CMK (cell line): ENCODE measurements around a stretch of chr11.

- RRBS = no CpG with 5 or more reads among the region's 8 CpGs
Observed at GRCh38 chr11:126410525-126411239, 55.2 kb downstream of the ST3GAL4 start.

DNA sequence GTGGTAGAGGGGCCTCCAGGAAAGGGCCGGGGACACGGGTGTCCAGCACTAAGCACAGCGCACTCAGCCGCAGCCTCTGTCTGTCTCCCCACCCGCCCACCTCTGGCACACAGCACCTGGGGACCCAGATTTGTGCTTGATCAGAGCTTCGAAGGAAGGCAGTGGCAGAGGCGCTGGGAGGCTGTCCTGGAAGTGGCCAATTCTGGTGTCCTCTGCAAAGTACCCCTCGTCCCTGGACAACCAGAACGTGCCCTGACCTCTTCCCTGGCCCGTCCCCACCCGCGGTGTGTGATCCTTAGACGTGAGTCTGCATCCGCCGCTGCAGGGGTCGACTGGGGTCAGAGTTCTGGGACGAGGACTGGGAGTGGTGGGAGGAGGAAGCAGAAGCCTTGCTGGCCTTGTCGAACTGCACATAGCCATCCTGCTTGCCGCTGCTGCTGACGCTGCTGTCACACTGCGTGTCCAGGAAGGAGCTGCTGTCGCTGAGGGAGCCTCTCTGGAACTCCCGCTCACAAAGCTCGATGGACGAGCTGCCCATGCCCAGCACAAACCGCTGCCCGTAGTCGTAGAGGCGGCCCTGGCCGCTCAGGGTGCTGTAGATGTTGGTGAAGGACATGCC, 68.9 kb downstream of the ST3GAL4 start:
- RRBS = no CpG with 5 or more reads among the region's 30 CpGs

DNA sequence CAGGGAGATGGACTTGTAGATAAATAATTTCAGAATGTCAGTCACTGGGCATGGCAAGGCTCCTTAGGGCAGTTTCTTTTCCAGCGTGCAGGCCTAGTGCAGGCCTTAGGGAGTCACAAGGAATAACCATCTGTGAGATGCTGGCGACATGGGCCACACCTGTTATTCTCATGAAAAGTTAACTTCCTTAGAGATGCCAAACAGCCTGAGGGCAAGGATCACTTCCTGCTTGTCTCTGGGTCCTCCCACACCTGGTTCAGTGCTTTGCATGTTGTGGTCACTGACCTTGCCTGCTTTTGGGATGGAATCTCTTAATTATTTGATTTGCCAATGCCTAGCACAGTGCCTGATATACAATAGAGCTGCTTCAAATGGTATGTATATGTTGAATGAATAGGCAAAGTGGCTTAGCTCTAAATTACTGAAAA, 70.7 kb downstream of the ST3GAL4 start:
- RRBS = no CpG with 5 or more reads among the region's 2 CpGs

- RRBS = no CpG with 5 or more reads among the region's 2 CpGs
Observed at GRCh38 chr11:127107037-127107337, 106.4 kb upstream of the KIRREL3 start.

- RRBS = no CpG with 5 or more reads among the region's 18 CpGs
Observed at GRCh38 chr11:127362828-127363395, 362.3 kb upstream of the KIRREL3 start.

DNA sequence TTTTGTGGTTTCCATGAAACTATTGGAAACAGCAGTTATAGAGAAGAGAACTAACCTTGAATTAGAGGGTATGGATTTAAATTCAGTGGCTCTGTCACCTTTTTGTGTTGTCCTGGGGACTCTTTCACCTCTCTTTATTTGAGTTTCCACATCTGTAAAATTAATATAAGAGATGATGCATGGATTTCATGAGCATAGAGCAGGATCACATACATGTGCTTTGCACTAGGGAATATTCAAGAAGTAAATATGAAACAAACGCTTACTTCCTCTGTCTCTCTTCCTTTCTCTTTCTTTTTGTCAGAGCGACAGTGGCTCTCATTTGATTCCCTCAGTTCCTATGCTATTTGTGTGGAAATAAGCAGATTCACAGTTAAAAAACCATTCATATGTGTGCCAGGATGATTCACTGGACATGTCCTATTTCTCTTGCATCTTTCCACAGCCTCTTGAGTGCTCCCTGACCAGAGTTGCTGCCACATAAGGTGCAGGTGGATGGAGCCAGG, 533.1 kb downstream of the ETS1 start:
- RRBS = no CpG with 5 or more reads among the region's 2 CpGs

GRCh38 chr11:128095265-128096073, 491.9 kb downstream of the ETS1 start:
- RRBS = no CpG with 5 or more reads among the region's 4 CpGs

DNA sequence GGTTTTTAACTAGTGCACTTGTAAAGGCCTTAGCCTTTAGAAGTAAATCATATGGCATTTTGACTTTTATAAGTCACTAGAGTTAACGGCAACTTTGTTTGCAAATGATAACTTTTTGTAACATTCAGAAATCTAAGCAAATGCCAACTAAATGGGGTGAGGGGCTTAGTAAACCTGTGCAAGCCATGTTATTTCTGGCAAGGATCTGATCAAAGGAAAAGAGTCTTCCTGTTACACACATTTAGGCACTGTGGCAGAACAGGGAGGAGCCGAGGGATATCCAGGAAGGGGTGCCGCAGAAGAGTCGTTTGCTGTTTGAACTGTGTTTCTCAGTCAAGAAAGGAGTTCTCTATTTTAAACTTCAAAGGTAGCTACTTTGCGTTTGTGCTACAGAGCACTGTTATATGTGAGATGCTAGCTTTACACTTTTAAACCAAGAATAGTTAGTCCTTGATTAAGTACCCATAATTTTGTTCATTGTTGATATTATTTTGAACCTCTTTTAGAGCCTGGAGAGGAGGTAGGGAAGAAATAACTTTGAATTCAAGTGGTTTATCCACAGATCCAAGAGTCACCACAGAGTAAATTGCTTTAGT, 175.5 kb downstream of the ETS1 start:
- RRBS = no CpG with 5 or more reads among the region's 5 CpGs

DNA sequence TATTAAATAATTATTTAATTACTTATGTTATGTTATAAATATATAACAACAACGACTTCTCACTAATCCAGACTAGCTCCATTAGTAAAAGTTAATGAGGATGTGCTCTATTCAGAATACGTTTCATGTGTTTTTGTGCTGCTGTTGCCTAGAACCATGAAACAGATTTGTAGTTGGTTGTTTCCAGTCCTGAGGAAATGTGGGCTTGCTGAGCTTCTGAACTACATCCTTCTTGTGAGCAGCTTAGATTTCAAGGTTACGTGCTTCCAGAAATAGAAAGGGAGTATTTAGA, 169.9 kb downstream of the ETS1 start:
- RRBS = no CpG with 5 or more reads among the region's 3 CpGs

- RRBS = no CpG with 5 or more reads among the region's 14 CpGs
Observed at GRCh38 chr11:128462765-128463888, 124.2 kb downstream of the ETS1 start.

DNA sequence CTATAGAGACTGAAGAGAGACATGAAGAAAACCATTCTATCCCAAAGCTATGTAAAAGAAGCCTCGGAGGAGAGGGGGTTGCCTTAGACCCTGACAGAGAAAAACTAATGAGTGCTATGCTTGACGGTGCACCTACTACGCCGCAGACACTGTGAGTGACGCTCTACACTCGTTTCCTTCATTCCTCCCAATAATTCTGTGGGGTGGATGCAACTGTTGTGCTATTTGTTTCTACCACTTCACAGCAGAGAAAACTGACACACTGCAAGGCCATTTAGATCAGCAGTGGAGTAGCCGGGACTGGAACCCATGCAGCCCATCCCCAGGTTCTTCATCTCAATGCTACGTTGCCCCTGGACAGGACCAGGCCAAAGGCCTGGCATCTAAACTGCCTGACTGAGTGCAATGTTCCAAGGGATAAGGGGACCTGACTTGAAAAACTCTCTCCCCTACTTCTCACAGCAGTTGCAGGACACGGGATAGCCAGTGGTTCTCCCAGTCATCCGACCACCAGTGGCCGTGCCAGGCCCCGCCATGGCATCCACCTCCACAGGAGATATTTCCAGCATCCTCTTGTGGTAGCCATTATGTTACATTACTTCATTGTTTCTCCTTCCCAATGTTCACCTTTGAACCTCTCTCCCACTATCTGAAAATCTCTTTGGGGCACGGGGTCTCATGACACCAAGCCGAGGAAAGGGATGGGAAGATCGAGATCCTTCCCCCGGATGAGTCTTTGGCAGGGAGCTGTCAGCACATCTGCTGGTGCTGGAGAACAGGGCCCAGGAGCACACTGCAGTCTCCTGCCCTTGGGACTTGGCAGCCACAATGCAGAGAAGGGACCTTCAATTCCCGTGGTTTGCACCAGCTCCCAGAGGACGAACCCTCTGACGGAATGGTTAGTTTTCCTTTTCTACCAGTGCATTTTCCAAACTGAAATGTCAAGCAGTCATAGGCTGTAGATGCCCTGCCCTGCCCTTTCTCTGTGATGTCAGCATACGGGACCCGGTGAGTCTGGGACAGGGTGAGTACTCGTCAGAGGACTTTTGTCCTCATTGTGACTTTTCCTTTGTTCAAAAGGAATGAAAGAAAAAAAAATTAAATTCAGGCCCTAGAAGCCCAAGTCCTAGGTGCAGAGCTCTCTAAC, 121.4 kb downstream of the ETS1 start:
- RRBS = no CpG with 5 or more reads among the region's 22 CpGs

DNA sequence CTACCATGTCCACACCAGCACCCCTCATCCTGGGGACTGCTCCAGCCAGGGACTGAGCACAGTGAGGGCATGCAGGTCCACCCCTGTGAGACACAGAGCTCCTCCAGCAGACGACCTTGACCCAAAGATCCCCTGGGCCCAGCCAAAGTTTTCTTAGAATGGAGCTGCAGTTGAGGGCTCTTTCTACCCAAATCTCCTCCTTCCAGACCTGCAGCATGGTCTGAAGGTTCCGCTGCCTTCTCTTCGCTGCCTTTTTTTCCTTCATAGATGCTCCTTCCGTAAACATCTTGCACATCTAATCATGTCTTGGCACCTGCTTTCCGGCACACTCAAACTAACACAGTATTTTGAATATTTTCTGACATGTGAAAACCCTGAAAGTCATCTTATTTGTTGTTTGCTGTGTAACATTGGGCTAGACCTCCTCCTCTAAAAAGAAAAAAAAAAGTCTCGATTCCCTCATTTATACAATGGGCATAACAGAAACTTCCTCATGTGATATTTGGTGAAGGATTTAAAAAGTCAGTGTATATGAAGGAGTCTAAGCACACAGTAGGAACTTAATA, 114.7 kb downstream of the ETS1 start:
- RRBS = no CpG with 5 or more reads among the region's 6 CpGs

- RRBS = no CpG with 5 or more reads among the region's 3 CpGs
Observed at GRCh38 chr11:128504352-128505060, 82.9 kb downstream of the ETS1 start.

DNA sequence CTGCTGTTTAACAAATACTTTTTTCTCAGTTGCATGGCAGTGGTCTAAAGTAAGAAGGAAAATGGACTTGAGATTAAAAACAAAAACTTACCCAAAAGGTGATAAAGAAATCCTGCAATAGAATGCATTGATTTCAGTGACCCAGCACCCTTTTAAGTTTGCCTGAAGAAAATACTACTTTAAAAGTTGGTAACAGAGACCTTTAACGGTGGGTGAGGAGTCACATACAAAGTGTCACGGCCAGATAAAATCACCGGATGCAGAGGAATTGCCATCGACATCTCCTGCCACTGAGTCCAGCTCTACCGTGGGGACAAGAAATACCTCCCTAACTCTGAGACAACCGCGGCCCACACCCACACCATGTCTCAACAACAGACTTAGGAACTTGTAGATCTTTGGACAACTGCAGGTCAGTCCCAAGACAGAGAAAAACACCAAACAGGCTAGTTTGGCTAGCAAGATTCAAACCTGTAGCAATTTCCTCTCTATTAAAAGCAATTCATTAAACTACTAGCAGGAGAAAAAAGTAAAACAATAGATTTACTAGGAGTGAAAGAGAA, 728 bp downstream of the ETS1 start:
- RRBS = no CpG with 5 or more reads among the region's 7 CpGs

DNA sequence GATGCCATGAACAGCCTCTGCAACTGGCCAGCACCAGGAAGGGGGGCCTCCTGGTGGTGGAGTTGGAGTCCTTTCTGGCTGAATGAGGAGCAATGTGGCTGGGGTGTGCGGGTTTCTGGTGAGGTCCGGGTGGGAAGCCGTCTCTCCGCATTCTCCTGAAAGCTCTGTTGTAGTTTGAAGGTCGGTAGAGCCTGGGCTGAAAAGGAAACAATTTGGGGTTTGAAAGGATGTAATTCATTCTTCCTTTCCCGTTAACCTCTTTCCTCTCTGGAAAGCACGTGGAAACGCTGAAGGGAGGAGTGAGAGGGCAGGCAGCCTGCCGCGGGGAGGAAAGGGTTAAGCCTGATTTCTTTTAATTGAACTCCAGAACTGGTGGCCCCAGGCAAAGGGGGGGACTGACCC, 1.9 kb upstream of the FLI1 start:
- RRBS = no CpG with 5 or more reads among the region's 10 CpGs

GRCh38 chr11:128732345-128733034, 38.6 kb downstream of the FLI1 start:
- RRBS = no CpG with 5 or more reads among the region's 5 CpGs

GRCh38 chr11:128894604-128894932, 3.4 kb downstream of the KCNJ5 start:
- RRBS = no CpG with 5 or more reads among the region's 4 CpGs

GRCh38 chr11:128903630-128904219, 12.6 kb downstream of the KCNJ5 start:
- RRBS = 18% methylated on average over 3 of the region's 10 CpGs

DNA sequence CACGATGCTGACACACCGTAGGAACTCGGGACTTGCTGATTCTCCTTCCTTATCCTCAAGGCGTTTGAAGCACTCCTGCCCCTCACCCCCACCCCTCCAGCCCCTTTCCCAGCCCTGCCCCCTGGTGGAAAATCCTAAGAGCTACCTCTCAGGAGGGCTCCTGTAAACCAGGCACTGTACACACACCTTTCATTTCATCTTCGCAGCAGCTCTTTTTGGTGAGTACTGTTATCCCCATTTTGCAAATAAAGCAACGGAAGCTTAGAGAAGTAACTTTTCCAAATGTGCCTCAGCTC, 14.8 kb downstream of the KCNJ5 start:
- RRBS = no CpG with 5 or more reads among the region's 6 CpGs

GRCh38 chr11:129283045-129283741, 91.1 kb upstream of the ARHGAP32 start:
- RRBS = no CpG with 5 or more reads among the region's 5 CpGs